ENCODE measurements around a stretch of chr10.

GRCh38 chr10:95362528-95363248, 71.9 kb upstream of the PDLIM1 start:
- PRO-cap: no peak
- RAMPAGE, long total RNA, 4 experiments: no peak in any of the 4 experiments

DNA sequence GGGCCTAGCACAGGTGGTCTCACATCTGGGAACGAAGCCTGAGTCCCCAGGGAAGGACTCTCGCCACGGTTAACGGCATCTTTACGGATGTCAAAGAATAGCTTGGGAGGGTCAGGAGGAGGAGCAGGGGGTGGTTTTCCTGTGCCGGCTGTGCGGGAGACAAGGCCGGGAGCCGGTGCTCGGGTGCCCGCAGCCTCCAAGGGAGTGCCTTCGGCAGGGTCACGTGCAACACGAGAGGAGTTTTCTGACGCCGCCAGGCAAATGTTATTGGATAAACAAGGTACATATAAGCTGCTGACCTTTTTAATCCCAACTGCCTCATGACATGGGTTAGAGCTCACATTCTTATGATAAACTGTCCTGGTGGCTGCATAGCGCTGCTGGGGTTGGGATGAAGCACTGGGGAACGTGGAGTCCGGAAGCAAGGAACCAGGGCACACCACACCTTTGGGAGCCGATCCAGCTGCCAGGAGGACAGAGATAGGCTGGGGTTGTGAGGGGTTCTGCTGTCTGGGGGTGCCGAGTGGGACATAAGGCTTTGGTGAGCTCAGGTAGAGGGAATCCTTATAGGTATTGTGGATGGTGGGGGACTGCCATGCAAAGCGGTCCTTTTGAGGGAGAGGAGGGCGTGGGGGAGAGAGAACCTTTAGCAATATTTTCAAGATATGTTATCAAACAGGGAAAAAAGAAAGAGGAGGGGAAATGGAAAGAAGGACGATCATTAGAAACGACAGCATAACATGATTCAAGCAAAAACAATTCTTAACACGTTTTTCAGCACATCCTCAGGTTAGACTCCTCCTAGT, 124.9 kb upstream of the PDLIM1 start:
- PRO-cap: unidirectional peak, minus-strand start at position 206 of the sequence
- RAMPAGE, long total RNA, 4 experiments: no peak in any of the 4 experiments

- PRO-cap: no peak
- RAMPAGE, long total RNA, 4 experiments: no peak in any of the 4 experiments
Observed at GRCh38 chr10:95421740-95422193, 131.0 kb upstream of the PDLIM1 start.

DNA sequence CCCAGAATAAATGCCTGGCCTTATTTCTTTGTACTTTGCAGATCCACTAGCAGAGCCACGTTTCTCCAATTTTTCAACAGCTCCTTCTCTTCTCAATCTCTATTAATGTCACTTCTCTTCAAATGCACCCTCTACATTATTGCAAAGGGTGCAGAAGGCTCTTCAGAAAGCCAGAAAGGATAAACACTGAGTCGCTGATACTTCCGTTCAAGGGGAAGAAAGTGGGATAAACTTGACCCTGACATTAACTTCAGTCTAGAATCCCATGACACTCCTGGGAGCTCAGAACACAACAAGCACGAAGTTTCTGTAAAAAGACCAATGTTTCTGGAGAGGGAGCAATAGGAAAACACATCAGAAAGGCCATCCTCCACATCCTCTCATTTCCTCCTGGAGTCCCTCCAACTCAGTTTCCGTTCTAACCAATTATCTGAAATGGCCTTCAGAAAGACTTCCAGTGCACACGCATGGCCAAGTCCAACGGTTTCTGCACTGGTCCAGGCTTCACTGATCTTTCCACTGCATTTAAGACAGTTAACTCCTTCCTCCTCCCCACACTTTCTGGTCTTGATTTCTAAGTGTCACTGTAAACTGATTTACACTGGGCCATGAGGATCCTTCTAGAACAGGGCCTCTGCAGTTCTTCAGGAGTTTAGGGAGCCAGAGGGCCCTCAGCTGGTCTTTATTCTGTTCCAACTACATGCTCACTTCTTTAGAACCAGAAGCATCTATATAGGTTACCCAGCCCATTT, 113.4 kb downstream of the SORBS1 start:
- PRO-cap: no peak
- RAMPAGE, long total RNA, 4 experiments: no peak in any of the 4 experiments

- PRO-cap: no peak
- RAMPAGE, long total RNA, 4 experiments: no peak in any of the 4 experiments
Observed at GRCh38 chr10:95462969-95463990, 97.9 kb downstream of the SORBS1 start.

- PRO-cap: no peak
- RAMPAGE, long total RNA, 4 experiments: no peak in any of the 4 experiments
Observed at GRCh38 chr10:95504673-95505621, 56.2 kb downstream of the SORBS1 start.

- PRO-cap: no peak
- RAMPAGE, long total RNA, 4 experiments: no peak in any of the 4 experiments
Observed at GRCh38 chr10:95522140-95522733, 38.9 kb downstream of the SORBS1 start.

DNA sequence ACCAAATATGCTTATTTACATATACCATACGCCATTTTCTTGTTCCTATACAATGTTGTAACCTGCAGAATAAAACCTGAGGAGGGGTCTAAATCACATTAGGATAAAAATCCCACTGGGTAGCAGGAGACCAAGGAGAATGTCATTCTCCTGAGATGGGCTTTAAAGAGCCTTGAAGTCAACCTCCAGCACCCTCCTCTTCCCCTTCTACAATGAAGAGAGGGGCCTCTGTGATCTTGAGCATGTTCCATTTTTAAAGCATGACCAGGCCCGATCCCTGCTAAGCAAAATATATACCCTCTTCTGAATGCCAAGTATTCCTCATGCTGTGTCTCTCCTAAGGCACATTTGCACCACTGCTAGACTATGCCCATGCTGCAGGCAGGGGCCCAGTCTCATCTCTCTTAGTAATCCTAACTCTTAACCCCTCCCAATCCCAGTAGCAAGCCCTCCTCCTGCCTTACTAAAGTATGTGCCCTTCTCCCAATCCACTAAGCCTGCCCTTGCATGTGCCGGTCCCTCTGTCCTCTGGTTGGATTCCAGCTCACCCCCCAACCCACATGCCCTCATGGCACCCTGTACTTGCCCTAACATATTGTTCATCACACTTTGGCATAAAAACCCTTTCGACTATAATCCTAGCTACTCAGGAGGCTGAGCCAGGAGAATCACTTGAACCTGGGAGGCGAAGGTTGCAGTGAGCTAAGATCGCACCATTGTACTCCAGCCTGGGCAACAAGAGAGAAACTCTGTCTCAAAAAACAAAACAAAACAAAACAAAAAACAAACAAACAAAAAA, 18.3 kb downstream of the SORBS1 start:
- PRO-cap: no peak
- RAMPAGE, long total RNA, 4 experiments: no peak in any of the 4 experiments

GRCh38 chr10:95557832-95558209, 3.4 kb downstream of the SORBS1 start:
- PRO-cap: no peak
- RAMPAGE, long total RNA, 4 experiments: no peak in any of the 4 experiments

- PRO-cap: unidirectional peak, plus-strand start at chr10:95558455
- RAMPAGE, long total RNA, 4 experiments: no peak in any of the 4 experiments
Observed at GRCh38 chr10:95558232-95559104, 2.7 kb downstream of the SORBS1 start.

DNA sequence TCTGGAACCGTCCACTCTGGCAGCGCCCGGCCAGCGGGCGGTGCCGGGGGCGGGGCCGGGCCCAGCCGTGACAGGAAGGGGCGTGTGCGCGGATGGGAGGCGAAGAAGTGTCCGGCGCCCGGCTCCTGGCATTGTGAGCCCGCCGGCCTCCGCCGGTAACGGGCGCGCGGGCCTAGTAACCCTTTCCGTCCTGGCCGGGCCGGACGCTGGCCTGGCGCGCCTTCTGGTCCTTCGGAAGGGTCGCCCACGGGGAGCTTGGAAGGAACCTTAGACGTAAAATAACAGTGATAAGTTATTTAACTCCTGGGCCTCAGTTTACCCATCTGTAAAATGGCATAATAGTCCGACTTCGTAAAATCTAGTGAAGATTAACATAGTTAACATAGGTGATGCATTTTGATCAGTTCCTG, 312 bp upstream of the SORBS1 start:
- PRO-cap: bidirectional peak, plus-strand start at position 102 of the sequence, minus-strand start outside the sequence
- RAMPAGE, long total RNA, 4 experiments: no peak in any of the 4 experiments

- PRO-cap: no peak
- RAMPAGE, long total RNA, 4 experiments: no peak in any of the 4 experiments
Observed at GRCh38 chr10:95628158-95629361, 28.0 kb downstream of the ALDH18A1 start.

DNA sequence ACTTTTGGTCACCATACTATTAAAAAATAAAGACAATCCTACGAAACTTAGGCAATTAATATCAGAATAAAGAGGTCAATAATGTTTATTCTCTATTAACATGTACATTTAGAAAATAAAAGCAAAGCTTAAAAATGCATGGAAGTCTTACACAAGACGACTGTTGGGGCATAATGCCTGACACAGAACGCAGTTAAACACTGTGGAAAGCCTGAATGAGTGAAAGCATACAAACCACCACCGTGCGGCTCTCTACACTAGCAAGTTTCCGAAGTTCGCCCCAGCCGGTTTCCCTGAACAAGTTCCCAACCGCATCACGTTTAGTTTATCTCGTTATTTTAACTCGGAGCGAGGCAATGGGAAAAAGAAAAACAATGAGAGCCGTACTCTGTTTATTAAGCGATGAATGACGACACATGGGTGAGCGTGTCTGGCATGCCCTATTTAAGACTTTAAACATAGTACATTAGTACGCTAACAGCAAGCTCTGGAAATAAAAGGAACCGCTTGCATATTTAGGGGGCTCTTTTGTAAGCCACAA, 809 bp upstream of the CC2D2B start:
- PRO-cap: unidirectional peak, plus-strand start at position 395 of the sequence
- RAMPAGE, long total RNA, 4 experiments: no peak in any of the 4 experiments

- PRO-cap: bidirectional peak, plus-strand start at chr10:96269691, minus-strand start at chr10:96269610
- RAMPAGE, long total RNA, 4 experiments: no peak in any of the 4 experiments
Observed at GRCh38 chr10:96269259-96269767, 2.1 kb downstream of the BLNK start.

DNA sequence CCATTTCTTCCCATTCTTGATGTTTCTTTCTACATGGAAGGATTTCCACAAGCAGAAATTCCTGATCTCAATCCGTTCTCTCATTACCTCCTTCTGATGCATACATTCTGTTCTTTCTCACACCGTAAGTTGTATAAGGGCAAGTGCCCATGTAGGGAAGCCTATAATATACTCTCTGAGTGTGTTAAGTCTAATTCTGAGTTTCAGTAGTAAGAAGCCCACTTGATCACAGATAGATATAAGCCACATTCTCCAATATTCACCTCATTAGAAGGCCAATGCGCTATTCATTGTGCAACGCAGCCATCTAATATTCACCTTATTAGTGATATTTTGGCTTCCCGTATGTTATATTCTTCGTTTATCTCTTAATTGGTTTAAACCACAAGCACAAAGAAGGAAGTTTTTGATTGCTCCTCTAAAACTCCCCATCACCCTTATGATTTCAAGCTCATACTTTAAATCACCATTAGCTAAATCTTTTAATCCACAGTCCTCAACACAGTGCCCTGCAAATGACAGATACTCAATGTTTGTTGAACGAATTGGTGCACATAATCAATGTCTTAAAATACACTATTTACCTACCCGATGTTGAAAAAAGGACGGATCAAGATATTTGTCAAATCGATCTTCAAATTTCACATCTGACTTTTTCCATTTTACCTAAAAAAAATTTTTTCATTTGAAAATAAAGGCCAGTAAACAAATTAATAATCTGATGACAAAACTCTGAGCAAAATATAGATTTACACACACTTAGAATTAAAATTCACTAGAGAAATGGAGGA, 27.5 kb downstream of the TM9SF3 start:
- PRO-cap: no peak
- RAMPAGE, long total RNA, 4 experiments: no peak in any of the 4 experiments

GRCh38 chr10:96576406-96576835, 10.4 kb downstream of the TM9SF3 start:
- PRO-cap: no peak
- RAMPAGE, long total RNA, 4 experiments: no peak in any of the 4 experiments

DNA sequence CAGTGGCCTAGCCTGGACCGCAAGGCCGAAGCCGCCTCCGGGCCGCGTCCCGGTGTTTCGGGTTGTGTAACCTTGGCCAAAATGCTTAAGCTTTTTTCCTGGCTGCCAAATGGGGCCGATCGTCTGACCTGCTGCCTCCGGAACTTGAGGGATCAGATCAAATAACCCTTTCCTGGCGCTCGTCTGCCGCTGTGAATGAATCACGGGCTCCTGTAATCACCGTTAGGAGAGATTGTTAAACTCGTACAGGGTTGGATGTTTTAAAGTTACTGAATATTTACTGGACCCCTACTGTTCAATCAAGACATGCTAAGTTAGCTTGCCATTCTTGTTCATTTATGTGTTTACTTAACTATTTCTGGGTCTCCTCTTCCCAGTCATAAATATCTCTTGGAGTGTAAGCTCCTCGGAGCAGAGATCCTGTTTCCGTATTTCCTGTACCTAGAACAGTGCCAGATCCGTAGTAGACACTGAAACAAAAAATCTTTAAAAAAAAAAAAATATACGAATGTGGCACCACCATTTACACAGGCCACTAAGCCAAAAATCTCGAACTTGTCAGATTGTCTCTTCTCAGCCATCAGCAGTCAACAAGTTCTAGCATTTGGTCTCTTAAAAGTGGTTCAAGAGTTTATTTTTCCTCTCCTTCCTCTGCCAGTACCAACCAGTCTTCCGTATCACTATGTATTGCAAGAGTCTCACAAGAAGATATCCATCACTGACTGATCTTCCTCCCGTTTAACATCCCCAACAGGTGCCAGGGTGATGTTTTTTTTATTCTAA, 627 bp upstream of the TM9SF3 start:
- PRO-cap: bidirectional peak, plus-strand start at position 155 of the sequence, minus-strand start at position 146 of the sequence; unidirectional peak, minus-strand start at position 197 of the sequence
- RAMPAGE, long total RNA, 4 experiments: no peak in any of the 4 experiments

GRCh38 chr10:96658118-96658684, 62.1 kb downstream of the PIK3AP1 start:
- PRO-cap: no peak
- RAMPAGE, long total RNA, 4 experiments: no peak in any of the 4 experiments

GRCh38 chr10:96676388-96676697, 44.0 kb downstream of the PIK3AP1 start:
- PRO-cap: no peak
- RAMPAGE, long total RNA, 4 experiments: no peak in any of the 4 experiments

DNA sequence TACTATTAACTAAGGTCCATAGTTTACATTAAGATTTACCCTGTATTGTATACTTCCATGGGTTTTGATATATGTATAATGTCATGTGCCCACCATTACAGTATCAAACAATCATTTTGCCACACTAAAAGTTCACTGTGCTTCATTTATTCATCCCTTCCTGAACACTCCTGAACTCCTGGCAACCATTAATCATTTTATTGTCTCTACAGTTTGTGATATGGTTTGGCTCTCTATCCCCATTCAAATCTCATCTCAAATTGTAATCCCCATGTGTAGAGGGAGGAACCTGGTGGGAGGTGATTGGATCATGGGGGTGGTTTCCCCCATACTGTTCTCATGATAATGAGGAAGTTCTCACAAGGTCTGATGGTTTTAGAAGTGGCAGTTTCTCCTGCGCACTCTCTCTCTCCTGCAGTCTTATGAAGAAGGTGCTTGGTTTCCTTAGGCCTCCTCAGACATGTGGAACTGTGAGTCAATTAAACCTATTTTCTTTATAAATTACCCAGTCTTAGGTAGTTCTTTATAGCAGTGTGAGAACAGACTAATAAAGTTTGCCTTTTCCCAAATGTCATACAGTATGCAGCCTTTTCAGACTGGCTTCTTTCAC, 16.9 kb upstream of the PIK3AP1 start:
- PRO-cap: no peak
- RAMPAGE, long total RNA, 4 experiments: no peak in any of the 4 experiments